HT1080 (cell line): Measurements from ENCODE around the genes ZFR2, EEF2 and ZBTB7A.

RAMPAGE:
- cytosol, long total RNA: no peak
- long total RNA: no peak
- nucleus, long total RNA: no peak
Measured at GRCh38 chr19:3538380-3538911, 528 bp upstream of the TEKTIP1 start.

DNA sequence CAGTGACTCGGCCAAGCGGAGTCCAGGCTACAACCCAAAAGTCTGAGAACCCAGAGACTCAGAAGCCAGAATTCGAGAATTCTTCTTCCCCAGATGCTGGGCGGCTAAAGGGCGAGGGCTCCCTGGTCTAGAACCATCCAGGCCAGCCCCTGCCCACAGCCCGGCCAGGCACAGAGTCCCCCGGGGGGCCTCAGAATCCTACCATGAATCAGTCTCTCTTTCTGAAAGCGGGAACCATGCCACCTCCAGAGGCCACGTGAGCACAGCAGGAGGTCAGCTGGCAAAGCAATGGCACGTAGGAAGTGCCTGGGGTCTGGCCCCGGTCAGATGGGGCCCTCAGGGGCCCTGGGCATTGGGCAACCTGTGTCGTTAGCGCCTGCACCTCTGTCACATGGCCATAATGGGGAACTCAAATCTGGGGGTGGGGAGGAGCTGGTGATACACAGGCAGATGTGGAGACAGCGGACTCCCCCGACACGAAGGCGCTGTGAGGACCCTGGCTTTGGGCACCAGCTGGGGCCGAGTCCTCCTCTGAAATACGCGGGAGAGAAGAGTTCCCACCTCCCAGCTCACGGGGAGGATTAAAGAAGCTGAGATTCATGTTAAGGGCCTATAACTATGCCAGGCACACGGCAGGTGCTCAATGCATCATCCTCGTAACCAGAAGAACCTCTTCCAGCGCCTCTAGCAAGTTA lies 8.7 kb downstream of the MFSD12 start:
RAMPAGE:
- cytosol, long total RNA: no peak
- long total RNA: no peak
- nucleus, long total RNA: no peak

GRCh38 chr19:3568651-3569171 lies 4.0 kb upstream of the HMG20B start:
RAMPAGE:
- cytosol, long total RNA: no peak
- long total RNA: no peak
- nucleus, long total RNA: no peak

GRCh38 chr19:3868259-3869490 lies at the start of gene ZFR2:
TSS of gene ZFR2 (minus strand) at chr19:3869038.
RAMPAGE:
- cytosol, long total RNA: no peak
- long total RNA: no peak
- nucleus, long total RNA: no peak

GRCh38 chr19:3927135-3927404 lies 5.8 kb upstream of the NMRK2 start:
RAMPAGE:
- cytosol, long total RNA: no peak
- long total RNA: no peak
- nucleus, long total RNA: no peak

RAMPAGE:
- cytosol, long total RNA: no peak
- long total RNA: no peak
- nucleus, long total RNA: no peak
Measured at GRCh38 chr19:3977379-3978104, 6.6 kb upstream of the DAPK3 start.

DNA sequence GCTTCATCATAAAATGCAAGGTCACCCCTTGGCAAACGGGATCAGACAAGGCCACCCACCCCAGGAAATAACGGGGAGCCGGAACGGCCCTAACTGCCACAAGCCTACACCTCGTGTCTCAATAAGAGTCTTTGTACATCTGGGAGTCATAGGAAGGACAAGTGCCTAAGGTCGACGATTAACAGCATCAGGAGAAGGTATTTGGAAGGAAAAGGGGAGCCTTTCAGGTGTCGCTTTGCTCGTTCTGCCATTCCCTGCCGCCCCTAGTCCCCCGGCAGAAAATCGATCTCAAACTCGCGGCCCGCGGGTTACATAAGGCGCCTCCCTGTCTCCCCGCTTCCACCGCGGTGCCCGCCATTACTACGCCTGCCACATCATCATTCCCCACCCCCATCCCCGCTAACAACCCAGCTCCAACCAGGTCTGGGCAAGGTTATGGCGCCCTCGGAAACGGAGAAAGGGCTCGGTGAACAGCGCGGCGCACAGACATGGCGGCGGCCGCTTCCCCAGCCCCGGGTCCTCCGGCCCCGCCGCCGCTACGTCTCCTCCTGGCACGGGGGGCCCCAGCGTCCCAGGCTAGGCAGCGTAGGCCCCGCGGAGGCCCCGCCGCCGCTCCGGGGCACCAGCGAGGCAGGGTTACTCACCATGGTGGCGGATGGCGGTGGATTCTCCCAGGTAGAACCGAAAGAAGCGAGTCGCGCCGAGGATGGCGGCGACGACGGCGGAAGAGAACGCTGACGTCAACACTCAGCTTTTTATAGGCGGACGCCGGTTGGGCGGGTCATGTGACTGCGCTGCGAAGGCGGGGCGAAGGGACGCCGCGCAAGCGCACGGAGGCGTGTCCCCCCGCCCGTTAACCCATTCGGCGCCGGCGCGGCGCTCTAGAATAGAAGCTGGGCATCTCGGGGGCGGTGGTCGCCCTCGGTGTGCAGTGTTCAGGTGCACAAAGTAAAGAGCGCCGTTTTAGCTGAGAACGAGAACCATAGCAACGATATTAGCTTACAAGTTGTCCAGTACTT lies at the start of gene EEF2:
Gene EEF2, minus strand, starts transcription at position 730 of the 1,019 bp plus-strand sequence.
RAMPAGE:
- cytosol, long total RNA: start-site peak on the minus strand centred at position 722 of the sequence, 5 bp wide, 70 and 53 reads in 2 replicates
- long total RNA: start-site peak on the minus strand centred at position 721 of the sequence, 8 bp wide, 31 reads
- nucleus, long total RNA: no peak

DNA sequence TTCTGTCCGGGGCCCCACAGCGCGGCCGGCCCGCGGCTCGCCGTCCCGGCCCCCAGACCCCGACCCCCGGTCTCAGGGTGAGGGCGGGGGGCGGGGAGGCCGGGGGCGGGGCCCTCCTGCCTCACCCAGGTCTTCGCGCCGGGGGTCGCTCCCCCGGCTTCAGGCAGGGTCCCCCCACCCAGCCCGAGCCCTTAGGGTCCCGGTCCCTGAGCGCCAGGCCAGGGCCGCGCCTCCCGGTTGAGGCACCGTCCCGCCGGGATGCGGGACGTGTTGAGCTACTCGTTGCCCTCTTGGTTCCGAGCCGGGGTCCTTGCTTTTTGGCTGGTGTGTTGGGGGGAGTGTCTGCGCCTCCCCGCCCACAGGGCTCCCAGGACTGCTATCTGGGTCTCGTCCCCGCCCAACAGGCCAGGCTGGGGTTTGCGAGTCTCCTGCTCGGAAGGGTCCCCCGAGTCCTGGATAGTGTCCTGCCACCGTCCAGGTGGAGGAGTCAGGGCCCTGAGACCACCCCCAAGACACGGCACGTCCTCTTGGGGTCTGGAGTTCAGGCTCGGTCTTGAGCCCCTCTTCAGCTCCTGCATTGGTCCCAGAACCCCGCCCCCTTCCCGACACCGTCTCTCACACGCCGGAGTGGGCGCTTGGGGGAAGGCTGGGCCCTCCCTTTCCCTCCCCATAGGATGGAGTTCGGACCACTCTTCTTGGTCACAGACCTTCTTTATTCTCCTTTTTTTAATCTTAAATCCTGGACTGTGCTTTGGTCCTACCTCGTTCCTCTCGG lies 517 bp downstream of the PIAS4 start:
RAMPAGE:
- cytosol, long total RNA: no peak
- long total RNA: no peak
- nucleus, long total RNA: no peak

DNA sequence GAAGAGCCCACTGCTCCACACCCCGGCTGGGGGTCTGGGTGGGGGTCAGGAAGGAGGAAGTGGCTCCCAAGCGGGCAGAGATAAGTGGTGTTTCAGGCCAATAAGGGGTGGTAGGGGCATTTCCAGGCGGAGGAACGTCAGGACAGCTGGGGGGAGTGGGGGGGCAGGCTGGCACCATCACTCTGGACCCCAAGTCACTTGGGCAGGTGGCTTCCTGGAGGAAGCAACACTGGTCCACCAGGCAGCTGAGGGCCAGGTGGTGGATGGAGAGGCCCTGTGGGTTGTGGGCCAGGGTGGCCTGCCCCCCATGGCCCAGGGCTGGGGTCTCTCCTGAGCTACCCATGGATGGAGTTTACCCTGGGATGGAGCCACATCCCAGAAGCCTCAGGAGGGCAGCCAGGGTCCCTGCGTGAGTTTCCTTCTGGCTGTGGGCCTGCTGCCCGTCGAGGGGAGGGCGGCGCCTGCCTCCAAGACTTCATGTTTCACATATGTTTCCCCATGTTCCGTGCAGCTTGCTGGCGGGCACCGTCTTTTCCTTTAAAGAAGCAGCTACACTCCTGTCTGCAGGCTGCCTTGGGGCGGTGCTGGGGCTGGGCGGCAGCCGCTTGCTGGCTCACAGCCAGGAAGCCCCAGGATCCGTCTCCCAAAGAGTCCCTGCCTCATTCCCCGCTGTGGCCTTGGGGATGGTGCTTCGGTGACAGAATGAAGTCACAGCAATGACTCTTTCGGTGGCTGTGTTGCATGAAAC lies 24.7 kb downstream of the PIAS4 start:
RAMPAGE:
- cytosol, long total RNA: no peak
- long total RNA: no peak
- nucleus, long total RNA: no peak

GRCh38 chr19:4063565-4064064 lies 3.1 kb downstream of the ZBTB7A start:
RAMPAGE:
- cytosol, long total RNA: no peak
- long total RNA: no peak
- nucleus, long total RNA: no peak

DNA sequence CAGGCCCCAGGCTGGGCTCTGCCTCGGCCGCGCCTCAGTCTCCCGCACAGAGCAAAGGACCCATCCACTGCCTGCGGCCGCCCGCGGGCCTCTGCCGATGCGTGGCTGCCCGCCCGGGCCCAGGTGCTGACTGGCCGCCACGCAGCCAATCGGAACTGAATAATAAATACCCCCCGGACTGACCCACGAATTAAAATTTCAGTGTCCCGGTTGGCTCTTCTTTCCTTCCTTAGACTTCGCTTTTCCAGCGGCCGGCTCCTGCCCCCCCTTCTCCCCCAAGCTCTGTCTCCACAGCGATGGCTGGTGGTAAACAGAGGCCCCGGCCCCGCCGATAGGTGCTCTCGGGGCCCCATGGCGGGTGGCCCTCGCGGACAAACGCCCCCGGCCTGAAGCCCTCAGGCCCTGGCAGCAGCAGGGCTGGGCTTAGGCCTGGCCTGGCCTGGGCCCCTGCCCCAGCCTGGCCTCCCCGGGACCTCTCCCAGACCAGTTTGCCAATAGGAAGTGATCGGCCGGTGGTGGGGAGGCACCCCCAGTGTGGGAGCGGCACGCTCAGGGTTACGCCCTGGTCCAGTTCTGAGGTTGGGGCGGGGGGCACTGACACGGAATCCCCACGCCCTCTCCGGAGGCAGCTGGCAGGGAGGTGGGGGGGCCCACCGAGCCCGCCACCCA lies 2.5 kb downstream of the ZBTB7A start:
RAMPAGE:
- cytosol, long total RNA: no peak
- long total RNA: no peak
- nucleus, long total RNA: no peak

RAMPAGE:
- cytosol, long total RNA: no peak
- long total RNA: no peak
- nucleus, long total RNA: no peak
Measured at GRCh38 chr19:4066560-4067210, at the start of gene ZBTB7A. TSS of gene ZBTB7A (minus strand) at chr19:4066899.

RAMPAGE:
- cytosol, long total RNA: no peak
- long total RNA: no peak
- nucleus, long total RNA: no peak
Measured at GRCh38 chr19:4152551-4153092, 809 bp upstream of the CREB3L3 start.

DNA sequence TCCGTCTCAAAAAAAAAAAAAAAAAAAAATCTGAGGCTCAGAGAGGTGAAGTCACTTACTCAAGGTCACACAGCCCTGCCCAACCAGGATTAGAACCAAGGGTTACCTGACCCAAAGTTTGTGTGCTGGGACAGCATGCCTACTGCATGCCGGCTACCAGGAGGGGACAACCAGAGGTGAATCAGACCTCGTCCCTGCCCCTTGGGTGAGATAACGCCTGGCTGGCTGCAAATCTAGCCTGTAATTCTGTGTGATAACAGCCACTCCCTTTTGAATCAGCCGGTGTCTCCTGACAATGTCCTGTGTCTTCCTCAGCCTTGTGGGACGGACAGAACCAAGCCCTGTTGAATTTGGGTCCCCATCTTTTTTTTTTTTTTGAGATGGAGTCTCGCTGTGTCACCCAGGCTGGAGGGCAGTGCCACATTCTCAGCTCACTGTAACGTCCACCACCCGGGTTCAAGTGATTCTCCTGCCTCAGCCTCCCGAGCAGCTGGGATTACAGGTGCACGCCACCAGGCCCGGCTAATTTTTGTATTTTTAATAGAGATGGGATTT lies 5.4 kb downstream of the CREB3L3 start:
RAMPAGE:
- cytosol, long total RNA: no peak
- long total RNA: no peak
- nucleus, long total RNA: no peak

GRCh38 chr19:4170949-4171797 lies 11.2 kb downstream of the SIRT6 start:
RAMPAGE:
- cytosol, long total RNA: no peak
- long total RNA: no peak
- nucleus, long total RNA: no peak

DNA sequence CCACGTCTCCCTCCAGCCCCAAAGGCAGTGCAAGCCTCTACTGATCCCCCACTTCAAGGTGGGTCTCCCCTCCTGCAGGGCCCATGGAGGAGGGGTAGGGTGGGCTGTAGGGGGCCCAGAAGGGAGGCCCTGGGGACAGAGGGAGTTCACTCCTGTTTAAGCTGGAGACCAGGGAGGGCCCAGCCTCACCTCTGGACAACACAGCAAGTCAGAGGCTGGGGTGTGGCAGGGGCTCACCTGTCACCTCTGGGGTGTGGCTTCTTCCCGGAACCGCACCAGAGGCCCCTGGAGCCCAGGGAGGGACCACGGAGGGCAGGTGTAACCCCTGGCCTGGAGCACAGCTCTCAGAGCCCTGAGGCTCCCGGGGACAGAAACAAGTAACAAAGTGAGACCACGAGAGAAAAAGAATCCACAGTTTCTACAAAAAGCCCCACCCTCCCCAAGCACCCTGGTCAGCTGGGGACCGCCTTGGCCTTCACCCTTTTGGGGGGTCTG lies 8.2 kb downstream of the SIRT6 start:
RAMPAGE:
- cytosol, long total RNA: no peak
- long total RNA: no peak
- nucleus, long total RNA: no peak

DNA sequence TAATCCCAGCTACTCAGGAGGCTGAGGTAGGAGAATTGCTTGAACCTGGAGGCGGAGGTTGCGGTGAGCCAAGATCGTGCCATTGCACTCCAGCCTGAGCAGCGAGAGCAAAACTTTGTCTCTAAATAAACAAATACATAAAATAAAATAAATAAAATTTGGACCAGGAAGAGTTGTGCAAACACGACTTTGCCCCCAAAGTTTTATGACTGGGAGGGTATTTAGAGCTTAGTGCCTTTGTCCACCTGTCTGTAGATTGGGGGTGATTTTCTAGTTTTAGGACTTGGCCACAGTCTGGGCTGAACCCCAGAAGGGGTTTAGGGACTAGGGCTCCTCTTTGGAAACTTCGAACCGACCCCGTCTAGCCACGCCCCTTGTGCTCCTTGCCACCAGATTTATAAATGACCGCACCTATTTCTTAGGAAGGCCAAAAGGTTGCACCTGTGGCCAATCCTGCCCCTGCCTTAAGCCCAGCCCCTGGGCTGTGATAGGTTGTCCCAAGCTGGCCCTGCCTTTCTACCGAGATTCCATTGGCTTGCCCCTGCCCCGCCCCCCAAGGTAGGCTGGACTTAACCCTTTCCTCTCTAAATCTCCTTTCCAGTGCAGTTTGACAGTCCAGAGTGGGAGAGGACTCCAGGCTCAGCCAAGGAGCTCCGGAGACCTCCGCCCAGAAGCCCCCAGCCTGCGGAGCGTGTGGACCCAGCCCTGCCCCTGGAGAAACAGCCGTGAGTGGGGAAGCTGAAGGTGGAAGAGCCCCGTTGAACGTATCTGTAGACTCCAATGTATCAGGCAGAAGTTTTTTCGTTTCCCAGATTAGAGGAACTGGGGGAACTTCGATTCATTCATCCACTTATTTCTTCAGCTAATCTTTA lies 5.3 kb downstream of the SHD start:
RAMPAGE:
- cytosol, long total RNA: no peak
- long total RNA: no peak
- nucleus, long total RNA: no peak

GRCh38 chr19:4327104-4328077 lies 11.2 kb downstream of the STAP2 start:
RAMPAGE:
- cytosol, long total RNA: no peak
- long total RNA: no peak
- nucleus, long total RNA: no peak

GRCh38 chr19:4328095-4329145 lies 10.2 kb downstream of the STAP2 start:
RAMPAGE:
- cytosol, long total RNA: no peak
- long total RNA: no peak
- nucleus, long total RNA: no peak

GRCh38 chr19:4367630-4368611 lies 24.6 kb downstream of the MPND start:
RAMPAGE:
- cytosol, long total RNA: no peak
- long total RNA: no peak
- nucleus, long total RNA: no peak